Parotid gland (tissue), 1 donor: Measurements from ENCODE around the genes TNRC6C, TMC8 and SOCS3.

DNA sequence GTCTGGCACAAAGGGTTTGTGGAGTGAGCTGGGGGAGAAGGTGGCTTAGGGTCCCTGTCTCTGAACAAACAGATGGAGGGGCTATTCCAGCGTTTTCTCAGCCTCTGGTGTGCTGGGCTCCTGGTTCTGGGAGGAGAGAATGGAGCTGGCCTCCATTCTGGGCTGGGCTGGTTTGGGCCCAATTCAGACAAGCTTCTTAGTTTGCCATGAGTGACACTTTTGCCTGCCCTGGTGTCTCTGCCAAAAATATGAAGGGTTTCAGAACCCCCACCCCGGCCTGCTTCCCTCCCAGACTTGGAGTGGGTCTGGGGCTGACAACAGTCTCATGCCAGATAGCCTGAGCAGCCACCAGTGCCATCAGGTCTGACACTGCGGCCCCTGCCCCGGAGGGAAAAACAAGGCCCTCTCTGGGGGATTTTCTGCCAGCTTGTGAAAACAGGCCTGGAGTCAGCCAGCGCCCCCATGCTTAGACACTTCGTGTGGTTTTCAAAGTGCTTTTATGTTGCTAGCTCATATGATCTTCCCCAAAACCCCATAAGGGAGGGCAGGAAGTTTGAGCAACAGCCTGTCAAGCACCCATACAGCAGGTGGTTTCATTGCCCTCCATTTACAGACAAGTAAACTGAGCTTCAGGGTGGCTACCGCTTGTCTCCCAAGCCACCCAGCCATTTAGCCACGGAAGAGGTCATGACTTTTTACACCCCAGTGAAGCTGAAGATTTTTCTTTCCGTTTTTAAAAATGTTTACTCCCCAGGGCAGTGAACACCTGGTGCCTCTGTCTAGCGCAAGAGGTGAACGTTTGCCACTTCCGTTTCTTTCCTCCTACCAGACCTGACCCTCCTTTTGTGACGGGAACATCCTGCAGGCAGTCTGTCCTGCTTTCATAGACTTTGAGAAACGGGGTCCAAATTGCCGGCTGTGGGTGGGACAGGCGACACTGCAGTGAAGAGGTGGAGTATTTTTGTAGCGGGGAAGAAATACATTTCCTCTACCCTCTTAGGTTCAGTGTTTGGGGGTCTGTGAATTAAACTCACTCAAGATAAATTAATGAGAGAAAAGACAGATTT, 160.0 kb downstream of the SEPTIN9 start:
- PRO-cap, result unidirectional peak, minus-strand start at position 472 of the sequence; unidirectional peak, plus-strand start at position 907 of the sequence

- PRO-cap, result no peak
Measured at GRCh38 chr17:77461217-77461857, 180.0 kb downstream of the SEPTIN9 start.

DNA sequence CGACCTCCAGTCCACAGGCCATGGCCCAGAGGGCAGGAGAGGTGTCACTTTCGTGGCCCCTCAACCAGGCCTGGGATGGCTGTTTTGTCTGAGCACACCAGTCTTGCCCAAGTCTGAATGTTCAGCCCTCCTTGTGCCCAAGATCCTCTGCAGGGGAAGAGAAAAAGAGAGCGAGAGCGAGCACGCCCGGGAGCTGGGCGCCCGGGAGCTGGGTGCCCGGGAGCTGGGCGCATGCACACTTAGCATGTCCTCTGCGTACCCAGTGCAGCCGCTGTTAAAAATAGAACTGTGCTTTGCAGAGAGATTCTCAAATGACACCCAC, 273.8 kb downstream of the SEPTIN9 start:
- PRO-cap, result no peak

DNA sequence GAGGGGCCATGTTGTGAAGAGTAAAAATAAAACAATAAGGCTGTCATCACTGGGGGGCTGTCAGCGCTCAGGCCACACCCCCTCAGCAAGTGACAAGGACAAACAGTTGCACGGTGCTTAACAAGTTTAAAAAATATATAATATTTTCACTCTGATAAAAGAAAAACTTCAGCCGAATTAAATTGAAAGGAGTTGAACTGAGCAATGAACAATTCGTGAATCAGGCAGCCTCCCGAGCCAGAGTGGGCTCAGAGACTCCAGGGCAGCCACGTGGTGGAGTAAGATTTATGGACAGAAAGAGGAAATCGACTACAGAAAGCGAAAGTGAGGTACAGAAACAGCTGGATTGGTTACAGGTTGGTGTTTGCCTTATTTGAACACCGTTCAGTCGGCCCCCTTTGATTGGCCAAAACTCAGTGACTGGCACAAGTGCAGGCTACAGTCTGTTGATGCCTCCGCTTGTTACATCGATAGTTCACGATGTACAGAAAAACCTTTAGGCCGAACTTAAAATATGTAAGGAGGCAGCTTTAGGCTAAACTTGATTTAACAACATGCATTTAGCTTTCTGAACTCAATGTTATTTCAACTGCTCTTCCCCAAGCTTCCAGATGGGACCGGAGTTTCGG, 328.8 kb downstream of the SEPTIN9 start:
- PRO-cap, result no peak

- PRO-cap, result unidirectional peak, minus-strand start at chr17:77611056
Measured at GRCh38 chr17:77610918-77611386, 329.7 kb downstream of the SEPTIN9 start.

- PRO-cap, result no peak
Measured at GRCh38 chr17:77618072-77618666, 336.9 kb downstream of the SEPTIN9 start.

- PRO-cap, result no peak
Measured at GRCh38 chr17:77810443-77810912, 148.0 kb upstream of the TNRC6C start.

- PRO-cap, result no peak
Measured at GRCh38 chr17:77957247-77958351, 904 bp upstream of the TNRC6C start.

DNA sequence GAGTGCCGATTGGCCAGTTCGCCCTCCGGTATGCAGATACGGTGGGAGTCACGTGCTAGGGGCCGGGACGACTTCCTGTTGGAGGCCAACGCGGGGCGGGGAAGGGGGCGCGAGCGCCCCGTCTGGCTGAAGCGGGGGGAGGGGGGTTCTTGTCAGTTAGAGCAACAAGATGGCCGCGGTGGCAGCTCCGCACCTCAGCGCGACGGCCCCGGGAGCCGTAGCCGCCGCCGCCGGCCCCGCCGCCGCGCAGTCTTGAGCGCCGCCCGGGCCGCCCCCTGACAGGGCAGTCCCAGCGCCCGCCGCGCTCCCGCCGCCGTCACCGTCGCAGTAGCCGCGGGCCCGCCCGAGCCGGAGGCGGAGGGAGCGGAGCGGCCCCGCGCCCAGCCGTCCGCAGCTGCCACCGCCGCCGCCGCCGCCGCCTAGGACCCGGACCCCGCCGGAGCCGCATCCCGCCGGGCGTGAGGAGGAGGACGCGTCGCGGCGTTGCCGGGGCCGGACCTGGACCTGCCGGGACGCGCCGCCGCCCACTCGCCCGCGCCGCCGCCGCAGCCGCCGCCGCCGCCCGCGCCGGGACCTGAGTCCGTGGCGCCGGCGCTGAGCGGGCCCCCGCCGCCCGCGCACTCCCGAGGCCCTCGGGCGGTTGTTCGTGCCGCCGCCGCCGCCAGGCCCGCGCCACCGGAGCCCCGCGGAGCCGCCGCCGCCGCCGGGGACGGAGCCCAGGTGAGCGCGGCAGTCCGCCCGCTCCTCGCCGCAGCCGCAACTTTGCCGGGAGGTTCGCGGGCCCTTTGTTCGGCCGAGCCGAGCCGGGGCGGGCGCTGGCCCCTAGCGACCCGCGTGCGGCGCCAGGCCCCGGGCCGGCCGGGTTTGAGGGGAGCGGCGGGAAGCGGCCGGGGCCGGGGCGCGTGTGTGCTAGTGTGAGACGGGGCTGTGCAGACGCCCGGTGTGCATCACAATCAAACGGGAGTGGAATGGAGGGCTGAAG, at the start of gene TNRC6C:
Gene TNRC6C (plus strand): TSS at position 155 of the 982 bp plus-strand sequence.
- PRO-cap, result bidirectional peak, plus-strand start at position 155 of the sequence, minus-strand start outside the sequence; unidirectional peak, minus-strand start at position 758 of the sequence

DNA sequence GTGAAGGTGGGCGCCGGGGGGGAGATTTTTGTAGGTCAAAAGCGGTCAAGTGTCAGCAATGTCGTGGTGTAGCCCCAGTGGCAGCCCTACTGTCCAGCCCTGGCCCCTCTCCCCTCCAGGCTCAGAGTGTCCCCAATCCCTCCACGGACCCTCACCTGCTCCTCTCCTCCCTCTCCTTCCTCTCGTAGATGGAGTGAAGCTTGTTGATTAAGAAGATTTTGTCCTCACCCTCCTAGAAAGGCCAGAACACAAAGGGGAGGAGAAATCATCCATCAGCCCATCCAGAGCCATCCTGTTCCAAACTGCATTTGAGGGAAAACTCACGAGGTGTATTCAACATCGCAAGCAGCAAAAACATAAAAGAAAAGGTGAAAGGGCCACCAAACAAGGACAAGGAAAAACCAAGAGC, 15.2 kb downstream of the TMC6 start:
- PRO-cap, result no peak

GRCh38 chr17:78130525-78131153, at the start of gene TMC8:
TMC8 (plus strand) TSS chr17:78130771.
- PRO-cap, result no peak

- PRO-cap, result no peak
Measured at GRCh38 chr17:78155181-78155521, 9.0 kb downstream of the C17orf99 start.

DNA sequence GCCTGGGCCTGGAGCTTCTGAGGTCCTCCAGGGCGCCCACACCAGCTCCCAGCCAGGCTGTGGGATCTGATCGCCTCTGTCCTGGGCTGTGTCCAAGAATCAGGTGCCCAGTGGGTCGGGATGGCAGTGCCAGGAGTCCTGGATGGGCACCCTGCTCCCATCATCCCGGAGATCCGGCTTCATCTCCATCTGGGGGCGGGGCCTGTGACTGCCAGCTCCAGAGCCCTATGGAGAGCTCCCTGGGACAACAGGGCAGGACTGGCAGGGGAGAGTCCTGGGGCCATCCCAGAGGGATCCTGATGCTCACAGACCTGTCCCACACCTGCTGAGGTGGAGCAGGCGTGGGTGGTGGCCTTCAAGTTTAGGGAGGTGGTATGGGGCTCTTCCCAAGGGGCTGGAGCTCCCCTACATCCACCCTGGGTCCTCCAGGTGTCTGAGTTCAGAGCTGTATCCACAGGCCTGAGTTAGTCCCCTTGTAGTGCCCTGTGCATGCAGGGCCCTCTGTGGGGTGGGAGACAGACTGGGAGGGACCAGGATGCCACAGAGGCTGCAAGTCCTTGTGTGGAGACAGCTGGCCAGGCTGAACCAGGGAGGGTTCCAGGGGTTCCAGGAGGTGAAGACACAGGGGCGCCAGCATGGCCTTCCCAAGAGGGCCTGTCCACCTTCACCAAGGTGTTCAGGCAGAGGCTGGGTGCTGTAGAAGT, 1.1 kb downstream of the SYNGR2 start:
- PRO-cap, result no peak

DNA sequence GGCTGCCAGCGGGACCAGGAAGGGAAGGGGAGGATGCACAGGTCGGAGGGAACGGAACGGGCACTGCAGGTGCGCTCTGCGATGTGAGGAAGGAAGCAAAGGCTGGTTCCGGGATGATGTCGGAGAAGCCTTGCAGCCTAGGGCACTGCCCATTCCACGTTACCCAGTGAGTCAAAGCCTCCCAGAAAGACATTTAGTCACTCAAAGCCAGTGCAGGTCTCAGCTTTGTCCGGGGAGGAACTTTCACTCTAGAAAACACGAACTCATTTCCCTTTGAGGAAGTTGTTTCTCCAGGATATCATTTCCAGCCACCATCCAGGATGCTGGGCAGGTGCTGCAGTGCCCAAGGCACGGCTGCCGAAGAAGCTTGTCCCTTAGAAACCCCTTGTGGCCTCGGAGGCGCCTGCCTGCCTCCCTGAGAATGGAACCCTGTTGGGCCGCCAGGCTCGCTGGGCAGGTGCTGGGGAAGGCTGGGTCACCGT, 4.5 kb upstream of the TMEM235 start:
- PRO-cap, result no peak

DNA sequence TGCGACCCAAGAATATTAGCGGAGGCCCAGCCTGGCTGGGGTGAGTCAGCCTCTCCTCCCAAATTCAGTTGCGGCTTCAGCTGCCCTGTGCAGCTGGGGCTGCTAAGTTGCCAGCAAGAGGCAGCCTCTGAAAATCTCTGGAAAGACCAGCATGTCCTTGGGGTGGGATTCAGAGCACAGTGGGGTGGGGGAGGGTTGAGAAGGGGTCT, 17.0 kb downstream of the SOCS3 start:
- PRO-cap, result no peak

- PRO-cap, result bidirectional peak, plus-strand start at chr17:78351717, minus-strand start at chr17:78351521
Measured at GRCh38 chr17:78351382-78352158, 8.3 kb downstream of the SOCS3 start.

GRCh38 chr17:78357792-78358528, 1.9 kb downstream of the SOCS3 start:
- PRO-cap, result no peak

- PRO-cap, result unidirectional peak, minus-strand start at chr17:78359667
Measured at GRCh38 chr17:78359359-78360024, 385 bp downstream of the SOCS3 start.

DNA sequence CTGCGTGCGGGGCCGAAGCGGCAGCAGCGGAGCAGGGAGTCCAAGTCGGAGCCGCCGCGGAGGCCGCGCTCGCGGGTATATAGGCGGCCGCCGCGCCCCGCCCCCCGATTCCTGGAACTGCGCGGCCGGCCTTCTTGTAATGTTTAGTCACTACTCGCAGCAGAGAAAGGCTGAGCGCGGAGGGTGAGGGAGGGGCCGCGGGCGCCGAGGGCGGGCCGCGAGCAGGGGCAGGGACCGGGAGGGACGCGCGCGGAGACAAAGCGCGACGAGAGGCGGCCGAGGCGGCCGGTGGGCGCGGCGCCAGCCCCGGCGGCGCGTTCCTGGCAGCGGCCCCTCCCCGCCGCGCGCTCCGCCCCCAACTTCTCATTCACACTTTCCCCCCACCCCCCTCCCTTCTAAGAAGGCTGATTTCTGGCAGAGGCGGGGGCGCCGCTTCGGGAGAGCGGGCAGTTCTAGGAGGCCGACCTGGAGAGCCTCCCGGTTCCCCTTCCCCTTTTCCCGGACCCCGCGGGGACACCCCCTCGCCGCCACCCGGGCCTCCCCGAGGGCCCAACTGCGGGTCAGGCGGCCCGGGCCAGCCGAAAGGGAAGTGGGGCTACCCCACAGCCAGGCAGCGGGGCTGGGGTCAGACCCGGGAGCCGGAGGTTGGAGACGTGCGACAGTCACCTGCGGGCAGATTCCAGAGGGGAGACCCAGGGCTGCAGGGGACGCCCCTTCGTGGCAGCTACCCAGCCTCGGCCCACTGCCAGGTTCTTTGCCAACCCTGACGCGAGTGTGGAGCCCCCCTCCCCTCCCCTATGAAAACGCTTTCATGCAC, at the start of gene SOCS3:
Gene SOCS3 (minus strand): TSS at position 53 of the 817 bp plus-strand sequence.
- PRO-cap, result bidirectional peak, plus-strand start at position 258 of the sequence, minus-strand start at position 53 of the sequence

GRCh38 chr17:78408604-78409113, 30.2 kb downstream of the PGS1 start:
- PRO-cap, result no peak